Measurements from ENCODE around the genes C22orf15, CABIN1 and ADORA2A.

DNA sequence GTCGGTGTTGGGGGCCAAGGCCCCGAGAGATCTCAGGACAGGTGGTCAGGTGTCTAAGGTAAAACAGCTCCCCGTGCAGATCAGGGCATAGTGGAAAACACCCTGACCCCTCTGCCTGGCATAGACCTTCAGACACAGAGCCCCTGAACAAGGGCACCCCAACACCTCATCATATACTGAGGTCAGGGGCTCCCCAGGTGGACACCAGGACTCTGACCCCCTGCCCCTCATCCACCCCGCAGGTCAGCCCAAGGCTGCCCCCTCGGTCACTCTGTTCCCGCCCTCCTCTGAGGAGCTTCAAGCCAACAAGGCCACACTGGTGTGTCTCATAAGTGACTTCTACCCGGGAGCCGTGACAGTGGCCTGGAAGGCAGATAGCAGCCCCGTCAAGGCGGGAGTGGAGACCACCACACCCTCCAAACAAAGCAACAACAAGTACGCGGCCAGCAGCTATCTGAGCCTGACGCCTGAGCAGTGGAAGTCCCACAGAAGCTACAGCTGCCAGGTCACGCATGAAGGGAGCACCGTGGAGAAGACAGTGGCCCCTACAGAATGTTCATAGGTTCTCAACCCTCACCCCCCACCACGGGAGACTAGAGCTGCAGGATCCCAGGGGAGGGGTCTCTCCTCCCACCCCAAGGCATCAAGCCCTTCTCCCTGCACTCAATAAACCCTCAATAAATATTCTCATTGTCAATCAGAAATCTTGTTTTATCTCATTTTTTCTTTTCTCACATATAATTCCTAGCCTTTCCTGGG is 13.3 kb downstream of the IGLL5 start:
- PRO-cap, 2 experiments, result no peak in any of the 2 experiments
- RAMPAGE, long total RNA, 4 experiments, result start-site peak on the plus strand in 1 of 4 experiments, centred at position 330 of the sequence, 1,521 reads per replicate

- PRO-cap, 2 experiments, result no peak in any of the 2 experiments
- RAMPAGE, long total RNA, 4 experiments, result no peak in any of the 4 experiments
Observed at GRCh38 chr22:23137822-23138874, 3.6 kb downstream of the RSPH14 start.

- PRO-cap, 2 experiments, result no peak in any of the 2 experiments
- RAMPAGE, long total RNA, 4 experiments, result no peak in any of the 4 experiments
Observed at GRCh38 chr22:23152326-23153385, 7.4 kb downstream of the RAB36 start.

GRCh38 chr22:23521087-23522393 is 58.5 kb downstream of the IGLL1 start:
- PRO-cap, 2 experiments, result peak in 2 of 2 experiments; most common plus-strand start chr22:23522064 (in 1); most common minus-strand start chr22:23521897 (in 1)
- RAMPAGE, long total RNA, 4 experiments, result no peak in any of the 4 experiments

DNA sequence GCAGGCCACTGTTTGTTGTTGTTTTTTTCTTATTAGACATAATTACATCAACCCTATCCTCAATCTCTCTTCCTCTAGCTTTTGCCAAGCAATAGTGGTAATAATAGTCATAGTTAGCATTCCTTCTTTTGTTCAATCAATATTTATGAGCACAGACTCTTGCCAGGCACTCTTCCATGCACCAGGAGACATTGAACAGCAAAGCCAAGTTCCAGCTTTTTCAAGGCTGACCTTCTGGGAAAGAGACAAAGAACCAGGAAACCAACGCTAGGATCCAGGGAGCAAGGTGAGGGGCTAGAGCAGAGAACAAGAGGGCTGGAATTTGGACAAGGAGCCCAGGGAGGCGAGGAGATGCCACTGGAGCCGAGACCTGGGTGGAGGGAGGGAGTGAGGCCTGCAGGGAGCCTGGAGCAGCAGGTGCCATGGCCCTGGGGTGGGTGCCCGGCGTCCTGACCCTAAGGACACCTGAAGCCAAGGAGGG is 52.8 kb downstream of the IGLL1 start:
- PRO-cap, 2 experiments, result no peak in any of the 2 experiments
- RAMPAGE, long total RNA, 4 experiments, result start-site peak on the plus strand in 1 of 4 experiments, centred at position 181 of the sequence, 5 reads per replicate

GRCh38 chr22:23533719-23534247 is 46.3 kb downstream of the IGLL1 start:
- PRO-cap, 2 experiments, result no peak in any of the 2 experiments
- RAMPAGE, long total RNA, 4 experiments, result no peak in any of the 4 experiments

DNA sequence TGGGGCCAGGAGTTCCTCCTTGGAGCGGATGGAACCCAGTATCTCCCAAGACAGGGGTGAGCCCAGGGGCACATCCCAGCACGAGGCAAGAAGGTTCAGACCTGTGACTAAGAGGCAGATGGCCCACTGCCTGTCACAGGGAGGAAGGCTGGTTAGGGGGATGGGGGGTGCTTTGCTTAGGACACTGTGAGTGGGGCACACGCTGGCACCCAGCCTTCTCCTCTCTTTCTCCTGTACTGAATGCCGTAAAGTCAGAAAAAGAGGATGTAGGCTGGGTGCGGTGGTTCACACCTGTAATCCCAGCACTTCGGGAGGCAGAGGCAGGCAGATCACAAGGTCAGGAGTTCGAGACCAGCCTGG is 24.5 kb downstream of the RGL4 start:
- PRO-cap, 2 experiments, result no peak in any of the 2 experiments
- RAMPAGE, long total RNA, 4 experiments, result no peak in any of the 4 experiments

DNA sequence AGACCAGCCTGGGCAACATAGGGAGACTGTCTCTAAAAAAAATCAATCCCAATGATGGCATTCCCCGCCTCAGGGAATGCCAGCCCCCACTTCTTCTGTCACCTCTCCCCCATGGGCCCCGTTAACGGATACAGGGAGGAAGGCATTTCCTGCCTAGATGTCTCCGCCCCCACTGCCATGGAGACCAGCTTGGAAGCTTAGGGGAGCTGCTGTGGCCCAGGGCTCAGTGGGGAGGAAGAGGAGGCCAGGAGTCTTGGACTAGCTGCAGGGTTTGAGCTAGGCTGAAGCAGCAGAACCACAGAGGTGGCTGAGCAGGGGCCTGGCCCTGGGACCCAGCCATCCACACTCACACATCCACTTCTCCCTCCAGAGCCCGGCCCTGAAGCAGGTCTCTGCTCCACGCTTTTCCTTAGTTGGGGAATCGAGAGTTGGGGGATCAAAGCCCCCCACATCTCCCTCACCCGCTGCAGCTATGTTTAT is at the start of gene C22orf15:
Gene C22orf15, plus strand, starts transcription at position 156 of the 480 bp plus-strand sequence.
- PRO-cap, 2 experiments, result peak in 1 of 2 experiments; most common plus-strand start position 226 of the sequence (in 1)
- RAMPAGE, long total RNA, 4 experiments, result start-site peak on the plus strand in 3 of 4 experiments, centred at positions 173 to 205 of the sequence, 5 to 49 reads per replicate

DNA sequence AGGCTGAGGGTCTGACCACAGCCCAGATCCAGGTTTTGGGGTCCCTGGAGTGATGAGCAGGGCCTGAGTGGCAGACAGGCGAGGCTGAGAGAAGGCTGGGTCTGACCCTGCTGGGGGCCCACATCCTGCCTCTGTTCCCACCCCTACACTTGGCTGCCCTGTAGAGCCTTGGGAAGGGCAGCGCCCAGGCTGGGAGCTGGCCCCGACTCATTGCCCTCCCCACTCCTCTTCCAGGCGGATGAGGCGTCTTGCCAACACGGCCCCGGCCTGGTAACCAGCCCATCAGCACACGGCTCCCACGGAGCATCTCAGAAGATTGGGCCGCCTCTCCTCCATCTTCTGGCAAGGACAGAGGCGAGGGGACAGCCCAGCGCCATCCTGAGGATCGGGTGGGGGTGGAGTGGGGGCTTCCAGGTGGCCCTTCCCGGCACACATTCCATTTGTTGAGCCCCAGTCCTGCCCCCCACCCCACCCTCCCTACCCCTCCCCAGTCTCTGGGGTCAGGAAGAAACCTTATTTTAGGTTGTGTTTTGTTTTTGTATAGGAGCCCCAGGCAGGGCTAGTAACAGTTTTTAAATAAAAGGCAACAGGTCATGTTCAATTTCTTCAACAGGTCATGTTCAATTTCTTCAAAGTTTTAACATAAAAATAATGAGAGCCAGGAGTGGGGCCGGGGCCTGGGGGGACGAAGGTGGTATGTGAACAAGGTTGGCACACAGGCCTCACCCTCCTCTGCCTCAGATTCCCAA is 4.7 kb downstream of the DERL3 start:
- PRO-cap, 2 experiments, result no peak in any of the 2 experiments
- RAMPAGE, long total RNA, 4 experiments, result no peak in any of the 4 experiments

DNA sequence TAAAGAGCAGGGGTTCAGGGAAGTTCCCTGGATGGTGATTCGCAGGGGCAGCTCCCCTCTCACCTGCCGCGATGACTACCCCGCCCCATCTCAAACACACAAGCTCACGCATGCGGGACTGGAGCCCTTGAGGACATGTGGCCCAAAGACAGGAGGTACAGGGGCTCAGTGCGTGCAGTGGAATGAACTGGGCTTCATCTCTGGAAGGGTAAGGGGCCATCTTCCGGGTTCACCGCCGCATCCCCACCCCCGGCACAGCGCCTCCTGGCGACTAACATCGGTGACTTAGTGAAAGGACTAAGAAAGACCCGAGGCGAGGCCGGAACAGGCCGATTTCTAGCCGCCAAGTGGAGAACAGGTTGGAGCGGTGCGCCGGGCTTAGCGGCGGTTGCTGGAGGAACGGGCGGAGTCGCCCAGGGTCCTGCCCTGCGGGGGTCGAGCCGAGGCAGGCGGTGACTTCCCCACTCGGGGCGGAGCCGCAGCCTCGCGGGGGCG is 289 bp upstream of the MIF start:
- PRO-cap, 2 experiments, result peak in 1 of 2 experiments; most common minus-strand start position 411 of the sequence (in 1)
- RAMPAGE, long total RNA, 4 experiments, result no peak in any of the 4 experiments

GRCh38 chr22:23906727-23907703 is 12.8 kb downstream of the MIF start:
- PRO-cap, 2 experiments, result no peak in any of the 2 experiments
- RAMPAGE, long total RNA, 4 experiments, result no peak in any of the 4 experiments

DNA sequence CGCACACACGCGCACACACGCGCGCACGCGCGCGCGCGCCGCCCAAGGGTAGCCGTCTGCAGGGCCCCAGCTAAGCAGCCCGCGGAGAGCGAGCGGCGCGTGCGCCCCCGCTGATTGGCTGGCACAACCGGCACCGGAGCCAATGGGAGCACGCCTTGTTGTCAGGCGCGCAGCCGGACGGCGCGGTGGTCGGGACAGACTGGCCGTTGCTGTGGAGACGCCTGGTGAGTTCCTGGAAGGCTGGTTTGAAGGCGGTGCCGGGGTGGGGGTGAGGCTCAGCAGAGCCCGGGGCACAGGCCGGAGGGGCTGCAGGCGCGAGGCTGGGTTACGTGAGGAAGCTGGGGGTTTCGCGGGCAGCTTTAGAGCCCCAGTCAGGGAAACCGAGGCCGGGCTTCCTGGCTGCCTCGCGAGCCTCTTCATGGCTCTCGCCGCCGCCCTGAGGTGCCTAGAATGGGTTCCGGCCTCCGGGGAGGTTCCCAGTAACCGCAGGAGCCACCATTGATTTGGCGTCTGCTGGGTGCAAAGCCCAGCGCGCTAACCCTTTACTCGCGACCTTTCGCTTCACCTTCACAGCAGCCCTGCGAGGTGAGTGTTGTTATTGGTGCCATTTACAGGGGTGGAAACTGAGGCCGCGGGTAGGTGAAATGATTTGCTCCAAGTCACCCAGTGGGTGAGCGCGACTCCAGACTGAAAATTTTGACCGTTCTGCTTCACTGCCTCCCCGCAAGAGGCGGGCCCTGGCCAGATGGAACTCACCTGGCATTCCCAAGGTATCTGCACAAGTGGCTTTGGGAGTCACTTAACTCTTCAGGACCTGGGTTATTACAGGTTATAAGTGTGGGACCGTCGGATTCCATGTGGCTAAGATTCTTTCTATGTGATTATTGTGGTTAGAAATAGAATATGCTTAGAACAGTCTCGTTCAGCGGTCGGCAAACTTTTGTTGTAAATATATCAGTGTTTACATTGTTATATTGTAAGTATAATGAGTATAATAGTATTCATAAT is at the start of gene CABIN1:
Gene CABIN1, plus strand, starts transcription at position 161 of the 1,008 bp plus-strand sequence.
- PRO-cap, 2 experiments, result peak in 2 of 2 experiments; most common plus-strand start position 215 of the sequence (in 1); most common minus-strand start position 729 of the sequence (in 1)
- RAMPAGE, long total RNA, 4 experiments, result start-site peak on the plus strand in 4 of 4 experiments, centred at positions 203 to 267 of the sequence, 47 to 269 reads per replicate

- PRO-cap, 2 experiments, result no peak in any of the 2 experiments
- RAMPAGE, long total RNA, 4 experiments, result no peak in any of the 4 experiments
Observed at GRCh38 chr22:24165003-24165412, 16.3 kb upstream of the SUSD2 start.

GRCh38 chr22:24183169-24183962 is 2.1 kb downstream of the SUSD2 start:
- PRO-cap, 2 experiments, result no peak in any of the 2 experiments
- RAMPAGE, long total RNA, 4 experiments, result no peak in any of the 4 experiments

DNA sequence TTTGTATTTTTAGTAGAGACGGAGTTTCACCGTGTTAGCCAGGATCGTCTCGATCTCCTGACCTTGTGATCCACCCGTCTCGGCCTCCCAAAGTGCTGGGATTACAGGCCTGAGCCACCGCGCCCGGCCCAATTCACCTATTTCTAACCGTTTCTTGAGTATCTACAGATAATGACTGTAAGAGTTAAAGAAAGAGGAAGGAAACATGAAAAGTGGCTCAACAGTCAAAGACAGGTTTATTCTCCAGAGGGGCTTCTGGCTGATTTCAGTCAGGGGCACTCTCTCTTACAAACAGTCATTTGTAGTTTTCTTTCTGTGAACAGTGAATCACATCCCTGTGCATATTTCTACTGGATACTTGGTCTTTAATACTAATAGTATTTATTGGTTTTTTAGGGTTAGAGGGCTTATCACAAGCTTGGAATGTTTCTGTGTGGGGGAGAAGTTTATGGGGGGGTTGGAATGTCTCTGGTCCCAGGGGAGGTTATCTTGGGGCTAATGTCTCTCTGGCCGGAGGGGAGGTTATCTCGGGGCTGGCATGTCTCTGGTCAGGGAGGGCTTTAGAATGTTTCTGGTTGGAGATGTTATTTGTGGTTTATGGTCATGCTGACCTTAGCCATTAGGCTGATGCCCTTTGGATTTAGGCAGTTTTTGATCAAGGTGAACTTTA is 25.3 kb downstream of the SUSD2 start:
- PRO-cap, 2 experiments, result no peak in any of the 2 experiments
- RAMPAGE, long total RNA, 4 experiments, result no peak in any of the 4 experiments

- PRO-cap, 2 experiments, result no peak in any of the 2 experiments
- RAMPAGE, long total RNA, 4 experiments, result no peak in any of the 4 experiments
Observed at GRCh38 chr22:24322345-24323046, 51.9 kb downstream of the SPECC1L start.

GRCh38 chr22:24427097-24427771 is at the start of gene ADORA2A:
TSS of gene ADORA2A (plus strand) at chr22:24427599.
- PRO-cap, 2 experiments, result no peak in any of the 2 experiments
- RAMPAGE, long total RNA, 4 experiments, result no peak in any of the 4 experiments

- PRO-cap, 2 experiments, result no peak in any of the 2 experiments
- RAMPAGE, long total RNA, 4 experiments, result no peak in any of the 4 experiments
Observed at GRCh38 chr22:24506948-24507493, 11.9 kb downstream of the UPB1 start.

- PRO-cap, 2 experiments, result no peak in any of the 2 experiments
- RAMPAGE, long total RNA, 4 experiments, result no peak in any of the 4 experiments
Observed at GRCh38 chr22:24539790-24540442, 15.0 kb downstream of the GUCD1 start.

DNA sequence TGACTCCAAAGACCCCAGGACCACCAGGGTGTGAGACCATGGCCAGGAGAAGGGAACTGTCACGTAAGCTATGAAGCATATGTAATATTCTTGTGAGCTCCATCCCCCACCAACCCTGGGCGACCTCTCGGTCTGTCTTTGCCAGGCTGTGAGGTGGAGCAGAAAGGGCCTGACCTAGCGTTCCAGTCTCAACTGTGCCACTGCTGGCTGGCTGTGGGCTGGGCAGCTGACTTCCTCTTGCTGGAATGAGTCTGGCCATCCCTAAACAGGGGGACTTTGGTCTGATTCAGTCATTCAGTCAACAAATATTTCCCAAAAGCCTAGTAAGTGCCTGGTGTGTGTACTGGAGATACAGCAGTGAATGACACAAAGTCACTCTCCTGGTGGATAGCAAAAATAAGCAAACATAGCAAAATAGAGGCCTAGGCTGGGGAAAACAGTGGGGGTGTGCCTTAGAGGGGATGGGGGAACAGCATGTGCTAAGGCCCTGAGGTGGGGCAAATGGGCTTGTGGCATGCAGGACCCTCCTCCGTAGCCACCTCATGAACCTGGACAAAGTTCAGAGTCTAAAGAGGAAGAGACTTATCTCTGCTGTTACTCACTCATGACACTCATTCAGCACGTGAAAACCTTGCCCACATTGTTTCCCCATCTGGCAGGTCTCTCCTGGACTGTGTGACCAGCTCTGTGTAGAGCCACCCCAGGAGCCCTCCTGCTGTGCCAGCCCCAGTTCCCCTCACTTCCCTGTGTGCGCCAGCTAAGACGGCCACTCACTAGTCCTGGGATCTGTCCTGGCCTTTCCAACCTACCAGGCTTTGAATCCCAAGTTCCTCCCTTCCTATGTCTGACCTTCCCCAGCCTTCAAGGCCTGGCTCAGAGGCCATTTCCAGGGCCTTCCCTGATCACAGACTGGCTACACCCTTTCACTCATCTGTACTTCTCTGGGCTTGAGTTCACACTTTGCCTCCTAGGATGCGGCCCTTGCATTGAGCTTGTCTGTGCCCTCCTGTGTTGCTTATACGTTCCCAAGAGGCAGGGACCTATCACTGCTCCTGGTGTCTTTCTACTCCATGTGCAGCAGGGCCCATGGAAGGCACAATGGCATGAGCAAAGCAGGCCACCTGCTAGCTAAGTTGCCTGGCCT is 4.6 kb downstream of the GUCD1 start:
- PRO-cap, 2 experiments, result no peak in any of the 2 experiments
- RAMPAGE, long total RNA, 4 experiments, result no peak in any of the 4 experiments